HL-60 (cell line): ENCODE measurements around the genes PALS1, RDH12 and RAD51B.

DNA sequence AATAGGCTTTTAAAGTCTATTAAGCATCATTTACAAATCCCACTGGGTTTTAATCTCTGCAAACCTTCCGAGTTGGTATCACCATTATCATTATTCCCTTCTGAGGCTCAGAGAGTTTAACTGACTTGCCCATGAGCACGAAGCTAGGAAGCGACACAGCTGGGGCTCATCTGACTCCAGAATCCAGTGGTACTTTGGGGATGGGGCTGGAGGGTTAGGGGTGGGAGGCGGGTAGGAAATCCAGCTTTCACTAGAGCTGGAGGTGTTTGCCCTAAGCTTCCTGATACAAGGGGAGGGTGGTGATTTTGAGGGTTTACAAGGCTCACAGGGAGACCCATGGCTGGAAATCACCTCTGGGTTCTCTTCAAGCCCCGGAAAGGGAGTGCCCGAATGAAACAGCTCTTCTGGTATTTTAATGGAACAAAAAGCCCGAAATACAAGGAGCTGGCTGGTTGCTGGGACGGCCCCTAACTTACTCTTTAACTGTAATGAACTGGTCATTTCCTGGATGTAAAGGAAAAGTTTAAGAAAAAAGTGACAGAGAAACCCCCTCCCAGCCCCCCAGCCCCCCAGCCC lies 109.1 kb upstream of the FUT8 start:
- RRBS = no CpG with 5 or more reads among the region's 8 CpGs

GRCh38 chr14:65318461-65319079 lies 94.0 kb upstream of the FUT8 start:
- RRBS = no CpG with 5 or more reads among the region's 2 CpGs

GRCh38 chr14:65329889-65330286 lies 82.6 kb upstream of the FUT8 start:
- RRBS = no CpG with 5 or more reads among the region's 2 CpGs

DNA sequence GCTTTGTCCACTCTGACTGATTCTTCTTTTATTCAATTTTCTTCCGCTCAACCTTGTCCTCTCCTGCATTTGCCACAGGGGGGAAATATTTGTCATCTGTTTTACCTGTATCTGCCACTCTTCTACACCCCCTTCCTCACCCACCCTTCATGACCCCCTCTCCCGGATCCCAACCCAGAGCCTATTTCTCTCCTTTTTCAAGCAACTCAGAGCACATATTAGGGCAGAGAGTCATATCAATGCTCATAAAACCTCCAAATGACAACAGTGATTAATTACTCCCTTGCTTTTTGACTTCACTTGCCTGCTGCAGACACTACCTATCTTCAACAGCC lies 340.9 kb downstream of the FUT8 start:
- RRBS = no CpG with 5 or more reads among the region's 2 CpGs

DNA sequence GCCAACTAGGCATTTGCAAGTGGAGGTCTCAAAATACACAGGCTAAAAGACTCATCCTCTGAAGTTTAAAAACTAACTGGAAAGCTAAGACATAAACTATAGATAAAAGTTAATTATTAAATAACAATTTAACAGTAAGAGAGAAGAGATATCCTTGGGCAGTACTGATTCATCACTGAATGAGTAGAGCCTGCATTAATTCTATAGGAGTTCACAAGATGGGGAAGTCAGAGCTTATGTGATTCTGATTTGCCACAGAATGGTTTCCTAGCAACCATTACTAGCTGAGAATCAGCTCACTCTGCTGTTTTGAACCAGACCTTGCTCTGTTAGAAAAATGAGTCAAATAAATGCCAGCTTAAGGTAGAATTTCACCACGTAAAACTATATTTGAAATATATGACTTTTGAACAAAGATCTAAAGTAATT lies 433.9 kb downstream of the FUT8 start:
- RRBS = no CpG with 5 or more reads among the region's 1 CpG

- RRBS = no CpG with 5 or more reads among the region's 11 CpGs
Observed at GRCh38 chr14:65927880-65928467, 515.4 kb downstream of the FUT8 start.

DNA sequence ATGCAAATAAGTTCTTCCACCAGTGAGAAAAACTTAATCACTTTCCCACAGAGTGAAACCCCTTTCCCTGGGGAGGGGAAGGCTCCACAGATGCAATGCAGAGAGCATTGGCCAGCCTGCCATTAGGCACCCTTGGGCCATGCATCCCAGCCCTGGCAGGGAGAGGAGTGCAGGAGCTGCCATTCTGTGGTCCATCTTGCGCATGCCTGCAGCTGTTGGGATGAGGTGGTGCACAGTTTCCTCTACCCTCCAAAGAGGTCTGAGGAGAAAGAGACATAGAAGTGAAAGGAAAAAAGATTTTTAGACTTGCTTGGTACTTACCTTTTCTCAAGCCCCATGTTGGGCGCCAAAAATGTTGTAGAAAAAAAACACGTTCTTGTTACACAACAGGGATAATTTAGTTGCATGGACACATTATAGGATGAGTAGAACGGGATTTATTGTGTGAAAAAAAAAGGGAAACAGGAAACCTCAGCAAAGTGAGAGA lies 244.5 kb upstream of the GARIN2 start:
- RRBS = no CpG with 5 or more reads among the region's 4 CpGs

DNA sequence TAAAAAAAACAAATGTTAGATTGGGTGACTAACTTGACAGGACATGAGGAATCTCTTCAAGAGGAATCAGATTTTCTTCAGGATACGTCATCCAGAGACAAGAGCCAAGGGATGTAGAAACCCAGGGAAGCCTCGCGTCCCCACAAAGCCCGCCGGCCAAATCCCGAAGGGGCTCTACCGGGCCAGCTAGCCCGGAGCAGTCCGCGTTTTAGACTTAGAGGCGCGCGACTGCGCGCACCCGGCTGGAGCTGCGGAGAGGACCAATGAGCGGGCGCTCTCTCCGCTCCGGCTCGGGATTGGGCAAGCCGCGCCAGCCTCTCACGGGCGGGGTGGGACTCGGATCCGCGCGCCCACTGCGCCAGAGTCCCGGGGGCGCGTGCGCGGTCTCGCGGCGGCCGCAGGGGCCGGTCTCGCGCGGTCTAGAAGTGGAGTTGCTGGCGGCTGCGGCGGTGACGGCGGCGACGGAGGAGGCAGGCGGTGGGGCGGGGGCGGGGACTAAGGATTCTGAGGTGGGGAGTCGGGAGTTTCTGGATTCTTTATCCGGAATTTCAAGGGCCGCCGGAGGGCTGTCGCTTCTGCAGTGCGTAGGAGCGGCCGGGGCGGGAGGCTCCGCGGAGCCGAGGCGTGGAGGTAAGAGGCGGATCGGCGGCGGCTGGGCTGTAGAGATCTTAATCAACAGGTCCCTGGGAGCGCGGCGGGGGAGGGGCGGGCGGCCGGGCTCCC lies at the start of gene PALS1:
Gene PALS1 (plus strand): TSS at position 532 of the 723 bp plus-strand sequence.
- RRBS = 2% methylated on average over 40 of the region's 77 CpGs

DNA sequence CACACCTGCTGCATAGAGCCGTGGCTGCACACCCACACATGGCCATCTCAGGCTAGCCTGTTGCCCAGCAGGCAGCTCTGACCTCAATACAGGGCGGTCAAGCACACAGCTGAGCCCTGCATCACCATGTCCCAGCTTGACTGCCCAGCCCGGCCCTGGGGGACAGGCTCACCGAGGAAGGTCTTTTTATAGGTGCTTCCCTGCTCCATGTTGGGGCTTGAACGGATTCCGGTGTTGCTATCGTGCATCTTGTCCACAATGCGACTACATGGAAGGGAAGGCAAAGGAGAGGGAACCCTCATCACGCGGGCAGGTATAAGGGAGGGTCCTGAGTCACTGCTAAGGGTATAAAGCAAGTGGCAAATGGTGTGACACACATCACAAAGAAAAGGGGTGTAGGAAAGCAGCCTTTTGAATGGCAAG lies 19.0 kb downstream of the PLEK2 start:
- RRBS = 100% methylated on average over 4 of the region's 10 CpGs

DNA sequence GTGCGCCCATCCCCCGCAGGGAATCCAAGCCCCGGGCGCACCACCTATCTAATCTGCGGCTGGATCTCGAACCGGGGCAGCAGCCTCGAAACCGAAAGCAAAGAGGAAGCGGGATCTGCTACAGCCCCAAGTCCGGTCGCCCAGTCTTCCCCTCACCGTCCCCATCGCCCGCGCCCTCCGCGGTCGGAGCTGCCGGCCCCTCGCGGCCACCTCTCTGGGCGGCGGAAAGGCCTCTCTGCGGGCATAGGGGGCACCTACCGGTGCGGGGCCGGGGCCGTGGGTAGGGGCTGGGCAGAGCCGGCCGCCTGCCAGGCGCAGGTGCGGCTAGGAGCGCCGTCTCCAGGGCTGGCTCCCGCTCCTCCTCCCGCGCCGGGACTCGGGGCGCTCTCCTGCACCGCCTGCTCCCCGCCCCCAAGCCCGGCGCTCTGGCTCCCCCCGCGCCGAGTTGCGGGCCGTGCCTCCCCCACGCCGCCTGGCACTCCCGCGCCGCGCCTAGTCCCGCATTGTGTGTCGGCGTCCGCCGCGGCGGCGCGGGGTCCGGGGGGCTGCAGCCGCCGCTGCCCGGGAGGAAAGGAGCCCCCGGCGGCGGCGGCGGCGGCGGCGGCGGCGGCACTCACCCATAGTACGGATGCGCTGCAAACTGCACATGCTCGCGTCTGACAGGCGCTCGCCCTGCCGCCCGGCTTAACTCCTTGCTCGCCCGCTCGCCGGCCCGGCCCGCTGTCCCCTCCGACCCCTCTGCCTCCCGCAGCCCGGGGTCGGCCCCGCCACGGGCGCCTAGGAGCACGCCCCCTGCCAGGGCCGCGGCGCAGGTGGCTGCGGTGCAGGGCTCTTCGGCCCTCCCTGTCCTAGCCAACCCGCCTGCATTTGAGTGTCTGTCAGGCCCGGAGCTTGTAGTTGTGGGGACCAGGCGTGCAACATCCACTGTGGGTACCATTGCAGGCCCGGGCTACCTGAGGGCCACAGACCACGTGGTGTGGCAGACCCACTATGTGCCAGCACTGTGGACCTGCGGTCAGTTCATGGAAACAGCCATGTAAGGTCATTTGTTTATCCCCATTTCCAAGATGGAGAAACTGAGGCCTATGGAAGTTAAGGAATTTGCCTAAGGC lies 17.9 kb upstream of the PLEKHH1 start:
- RRBS = 8% methylated on average over 46 of the region's 112 CpGs

DNA sequence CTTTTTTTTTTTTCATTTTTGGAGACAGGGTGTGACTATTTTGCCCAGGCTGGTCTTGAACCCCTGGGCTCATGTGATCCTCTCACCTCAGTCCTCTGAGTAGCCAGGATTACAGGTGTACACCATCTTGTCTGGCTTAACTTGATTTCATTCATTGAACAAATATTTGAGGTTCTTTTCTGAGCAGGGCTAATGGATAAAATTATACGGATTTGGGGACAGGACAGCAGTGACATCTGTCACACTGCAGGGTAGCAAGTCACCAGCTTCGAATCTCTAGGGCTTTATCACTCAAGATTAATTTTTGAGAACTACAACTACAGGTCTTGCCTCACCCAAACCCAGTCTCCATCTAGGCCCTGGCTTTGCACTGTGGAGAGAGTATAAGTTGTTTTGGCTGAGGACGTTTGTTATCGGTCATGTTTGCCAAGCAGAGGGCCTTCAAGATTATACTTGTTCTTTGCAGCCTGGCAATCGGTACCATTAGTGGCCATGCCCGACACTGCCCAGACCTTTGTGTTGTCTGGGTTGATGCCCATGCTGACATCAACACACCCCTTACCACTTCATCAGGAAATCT lies 25.5 kb downstream of the ARG2 start:
- RRBS = no CpG with 5 or more reads among the region's 6 CpGs

DNA sequence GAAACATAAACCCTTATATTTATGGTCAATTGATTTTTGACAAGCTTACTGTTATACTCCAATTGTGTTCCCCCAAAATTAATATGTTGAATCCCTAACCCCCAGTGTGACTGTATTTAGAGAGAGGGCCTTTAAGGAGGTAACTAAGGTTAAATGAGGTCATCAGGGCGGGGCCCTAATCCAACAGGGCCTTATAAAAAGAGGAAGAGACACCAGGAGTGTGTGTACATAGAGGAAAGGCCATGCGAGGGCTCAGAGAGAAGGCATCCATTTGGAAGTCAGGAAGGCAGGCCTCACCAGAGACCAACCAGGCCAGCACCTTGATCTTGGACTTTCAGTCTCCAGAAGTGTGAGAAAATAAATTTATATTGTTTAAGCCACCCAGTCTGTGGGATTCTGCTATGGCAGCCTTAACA lies 6.5 kb upstream of the VTI1B start:
- RRBS = no CpG with 5 or more reads among the region's 2 CpGs

- RRBS = no CpG with 5 or more reads among the region's 3 CpGs
Observed at GRCh38 chr14:67701662-67701946, at the start of gene RDH12. Gene RDH12, plus strand, starts transcription at chr14:67701886.

DNA sequence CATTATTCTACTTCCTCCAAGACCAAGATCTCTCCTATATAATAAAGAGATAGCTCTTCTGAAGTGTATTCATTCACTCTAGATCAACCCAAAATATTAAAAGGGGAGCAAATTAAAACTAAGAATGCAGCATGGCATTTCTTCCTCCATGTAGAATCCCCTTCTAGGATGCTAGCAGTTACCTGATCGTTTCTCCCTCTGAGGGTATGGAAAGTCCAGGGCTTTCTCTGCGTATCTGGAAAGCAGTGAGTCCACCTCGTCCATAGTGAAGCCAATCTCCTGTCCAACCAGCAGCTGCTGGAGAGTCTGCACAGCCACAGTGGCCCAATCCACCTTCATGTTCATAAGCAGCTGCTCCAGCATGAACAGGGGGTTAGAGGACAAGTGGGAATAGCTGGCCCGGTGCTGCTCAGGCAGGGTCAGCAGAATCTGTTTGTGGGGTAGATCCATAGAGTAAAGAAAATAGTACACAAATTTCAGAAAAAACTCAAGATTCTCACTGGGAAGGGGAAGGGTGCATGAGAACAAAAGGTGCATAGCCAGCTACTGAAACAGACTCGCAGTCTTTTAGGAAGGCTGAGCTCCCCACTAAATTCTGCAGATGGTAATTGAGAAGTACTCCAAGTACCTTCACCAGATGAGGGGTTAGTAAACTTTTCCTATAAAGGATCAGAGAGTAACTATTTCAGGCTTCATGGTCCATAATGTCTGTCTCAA lies 40.6 kb downstream of the ZFYVE26 start:
- RRBS = no CpG with 5 or more reads among the region's 5 CpGs

DNA sequence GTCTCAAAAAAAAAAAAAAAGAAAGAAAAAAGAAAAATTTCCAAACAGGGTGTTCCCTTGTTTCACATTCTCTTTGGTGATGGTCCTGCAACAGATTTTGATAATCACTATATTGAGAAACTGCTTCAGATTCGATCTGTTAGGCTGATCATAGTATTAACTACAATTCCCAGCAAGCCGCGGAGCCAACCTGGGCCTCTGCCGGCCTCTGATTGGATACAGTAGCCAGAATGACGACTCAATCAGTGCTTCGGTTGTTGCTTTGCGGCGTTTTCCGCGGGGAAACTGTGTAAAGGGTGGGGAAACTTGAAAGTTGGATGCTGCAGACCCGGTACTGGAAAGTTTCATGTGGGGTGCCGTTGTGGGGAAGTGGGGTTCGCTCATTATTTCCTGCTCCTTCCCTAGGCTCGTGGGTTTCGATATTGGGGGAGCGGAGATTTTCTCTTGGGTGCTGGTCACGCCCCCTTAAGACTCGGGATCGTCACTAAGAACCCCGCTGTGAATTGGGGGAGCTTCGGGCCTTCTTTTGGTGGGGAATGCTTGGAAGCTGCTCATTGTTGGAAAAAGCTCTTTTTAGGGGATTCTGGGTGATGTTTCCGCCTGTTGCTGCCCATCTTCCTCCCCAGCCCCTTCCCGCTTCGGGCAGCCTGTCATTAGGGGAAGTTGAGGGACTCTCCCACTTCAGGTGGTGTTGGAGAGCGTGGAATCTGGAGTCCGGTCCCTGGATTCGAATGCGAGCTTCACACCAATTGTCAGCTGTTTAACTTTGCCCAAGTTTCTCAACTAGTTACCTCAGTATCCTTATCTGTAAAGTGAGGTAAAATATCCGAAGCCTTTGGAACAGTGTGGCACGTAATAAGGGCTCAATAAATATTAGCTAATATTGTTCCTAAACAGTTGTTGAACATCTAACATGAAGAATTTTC lies at the start of gene RAD51B:
Gene RAD51B (plus strand): TSS at position 257 of the 926 bp plus-strand sequence.
- RRBS = no CpG with 5 or more reads among the region's 30 CpGs

- RRBS = no CpG with 5 or more reads among the region's 3 CpGs
Observed at GRCh38 chr14:67886252-67886865, 66.8 kb downstream of the RAD51B start.

- RRBS = no CpG with 5 or more reads among the region's 8 CpGs
Observed at GRCh38 chr14:67917131-67917652, 97.6 kb downstream of the RAD51B start.

GRCh38 chr14:67996178-67996919 lies 176.8 kb downstream of the RAD51B start:
- RRBS = no CpG with 5 or more reads among the region's 5 CpGs

GRCh38 chr14:68145070-68145465 lies 325.5 kb downstream of the RAD51B start:
- RRBS = no CpG with 5 or more reads among the region's 2 CpGs

GRCh38 chr14:68248778-68249491 lies 429.4 kb downstream of the RAD51B start:
- RRBS = no CpG with 5 or more reads among the region's 10 CpGs